Temporal lobe (tissue), 2 donors: ENCODE measurements around a stretch of chr7.

DNA sequence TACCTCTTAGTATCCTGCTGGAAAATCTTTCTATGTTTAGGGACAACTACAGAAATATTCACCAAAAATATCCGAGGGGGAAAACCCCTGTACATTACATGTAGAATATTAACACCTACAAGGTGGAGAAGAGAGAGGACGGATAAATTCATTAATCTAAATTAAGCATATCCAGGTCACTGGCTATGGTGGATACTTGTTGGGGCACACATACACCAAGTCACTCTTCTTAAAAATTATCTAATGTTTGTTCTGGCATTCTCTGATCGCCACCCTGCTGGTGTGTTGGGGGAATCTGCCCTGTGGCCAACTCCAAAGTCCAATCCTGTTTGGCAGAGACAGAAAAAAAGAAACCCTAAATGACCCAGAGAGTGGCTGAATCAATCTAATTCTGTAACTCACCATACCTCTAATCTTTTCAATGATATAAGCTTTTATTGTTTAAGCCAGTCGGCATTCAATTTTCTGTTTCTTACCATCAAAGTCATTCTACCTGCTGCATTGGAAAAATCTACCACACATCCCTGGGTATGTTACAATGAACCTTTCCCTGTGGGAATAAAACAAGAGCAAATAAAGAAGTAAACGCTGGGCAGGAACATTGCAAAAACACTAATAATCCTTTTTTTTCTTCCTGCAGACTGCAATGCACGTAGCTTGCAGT, 34.3 kb downstream of the ELMO1 start:
- RAMPAGE, long total RNA, result no peak

DNA sequence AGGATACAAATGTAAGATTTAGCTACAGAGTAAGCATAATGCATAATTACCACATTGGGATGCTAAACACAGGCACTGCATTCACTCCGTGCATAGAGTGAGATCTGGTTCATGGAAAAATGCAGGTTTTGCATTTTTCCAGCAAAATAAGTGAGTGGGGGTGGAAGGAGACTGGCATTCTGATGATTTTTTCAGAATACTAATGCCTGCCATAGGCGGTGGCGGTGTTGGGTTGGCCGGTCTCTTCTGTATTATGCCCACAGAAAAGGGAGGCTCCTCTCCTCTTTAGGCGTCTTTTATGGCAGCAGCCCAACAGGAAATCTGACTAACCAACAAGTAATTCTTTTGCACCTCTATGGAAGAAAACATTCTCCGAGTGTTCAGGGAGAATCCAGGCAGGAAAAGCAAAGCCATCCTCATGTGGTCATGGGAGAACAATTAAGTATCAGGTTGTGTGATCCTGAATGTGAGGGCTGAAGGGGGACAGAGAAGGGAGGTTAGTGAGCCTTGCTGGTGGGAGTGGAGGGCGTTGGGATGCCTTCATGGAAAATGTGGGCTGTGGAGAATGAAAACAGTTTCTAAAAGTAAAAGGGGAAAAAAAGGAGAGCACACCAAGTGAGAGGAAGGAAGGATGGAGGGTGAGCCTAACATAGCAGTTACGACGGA, 32.0 kb upstream of the ELMO1 start:
- RAMPAGE, long total RNA, result no peak

GRCh38 chr7:37513937-37514597, 65.4 kb upstream of the ELMO1 start:
- RAMPAGE, long total RNA, result no peak

- RAMPAGE, long total RNA, result no peak
These were observed 96.5 kb downstream of the STARD3NL start for GRCh38 chr7:38274488-38275039.

DNA sequence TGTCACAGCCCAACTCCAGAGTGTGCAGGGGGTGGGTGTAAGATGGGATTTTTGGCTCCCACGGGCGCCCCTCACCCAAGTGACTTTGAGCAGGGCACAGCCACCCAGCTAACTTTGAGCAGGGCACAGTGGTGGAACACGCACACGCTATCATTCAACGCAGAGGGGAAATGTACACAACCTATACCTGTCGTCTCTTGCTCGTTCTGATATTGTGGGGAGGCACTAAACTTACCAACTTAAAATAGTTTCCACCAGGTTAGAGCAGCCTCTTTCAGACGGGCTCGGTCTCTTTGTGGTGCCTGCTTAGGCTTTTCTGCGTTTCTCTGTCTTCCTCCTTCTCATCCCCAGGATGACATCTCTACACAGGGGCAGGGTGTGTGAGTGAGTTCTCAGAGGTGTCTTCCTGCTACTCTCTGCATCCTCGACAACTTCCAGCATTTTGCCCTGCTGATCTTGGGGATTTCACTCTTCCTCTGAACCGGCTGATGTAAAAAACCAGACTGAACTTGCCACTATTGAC, 126.4 kb downstream of the STARD3NL start:
- RAMPAGE, long total RNA, result no peak

DNA sequence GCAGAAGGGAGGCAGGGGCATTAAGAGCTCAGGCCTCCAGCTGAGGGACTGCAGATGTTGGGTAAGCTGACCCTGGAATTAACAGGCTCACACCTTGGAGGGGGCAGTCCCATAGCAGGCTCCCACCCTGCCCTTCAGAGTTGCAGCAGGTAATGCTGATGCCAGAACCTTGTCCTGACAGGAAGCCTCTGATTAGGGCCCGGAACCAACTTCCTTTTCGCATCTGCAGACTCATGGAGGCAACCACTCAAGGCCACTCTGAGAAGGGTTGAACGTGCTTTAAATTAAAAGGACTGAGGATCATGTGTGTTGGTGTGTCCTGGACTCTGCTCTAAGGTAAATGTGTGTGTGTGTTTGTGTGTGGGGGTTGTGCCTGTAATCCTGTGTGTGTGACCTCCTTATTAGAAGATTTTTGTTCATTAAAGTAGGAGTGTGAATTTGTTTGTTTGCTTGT, 181.3 kb downstream of the STARD3NL start:
- RAMPAGE, long total RNA, result no peak

DNA sequence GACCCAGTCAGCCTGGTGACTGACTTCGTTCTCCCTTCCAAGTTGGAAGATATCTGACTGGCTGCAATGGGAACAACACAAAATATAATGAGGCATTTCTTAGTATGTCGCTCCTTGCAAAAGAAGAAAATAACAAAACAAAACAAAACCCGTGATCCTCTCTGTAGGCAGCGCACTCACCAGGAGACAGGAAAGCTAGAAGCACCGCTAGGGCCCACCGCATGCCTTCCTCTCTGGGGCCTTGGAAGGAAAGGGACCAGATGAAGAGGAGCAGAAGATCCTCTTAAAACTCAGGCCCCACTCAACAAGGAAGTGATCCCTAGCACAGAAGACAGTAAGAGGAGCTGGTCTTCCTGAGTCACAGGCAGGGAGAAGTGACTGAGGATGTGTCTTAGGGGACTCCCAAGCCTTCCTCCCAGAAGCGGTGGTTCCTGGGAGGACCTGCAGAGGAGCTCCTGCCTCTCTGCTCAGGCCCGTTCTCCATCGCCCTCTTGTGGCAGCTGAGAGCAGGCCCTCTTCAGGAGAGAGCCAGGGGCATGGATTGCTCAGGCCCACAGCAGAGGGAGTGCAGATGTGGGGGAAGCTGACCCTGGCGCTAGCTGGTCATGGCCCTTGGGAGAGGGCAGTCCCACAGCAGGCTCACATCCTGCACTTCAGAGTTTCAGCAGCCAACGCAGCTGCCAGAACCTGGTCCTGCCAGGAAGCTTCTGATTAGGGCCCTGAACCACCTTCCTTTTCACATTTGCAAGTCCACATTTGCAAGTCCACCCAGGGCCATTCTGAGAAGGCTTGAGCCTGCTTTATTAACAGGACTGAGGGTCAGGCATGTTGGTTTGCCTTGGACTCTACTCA, 190.0 kb downstream of the STARD3NL start:
- RAMPAGE, long total RNA, result no peak

GRCh38 chr7:38978349-38979048, 790 bp downstream of the POU6F2 start:
- RAMPAGE, long total RNA, result no peak

DNA sequence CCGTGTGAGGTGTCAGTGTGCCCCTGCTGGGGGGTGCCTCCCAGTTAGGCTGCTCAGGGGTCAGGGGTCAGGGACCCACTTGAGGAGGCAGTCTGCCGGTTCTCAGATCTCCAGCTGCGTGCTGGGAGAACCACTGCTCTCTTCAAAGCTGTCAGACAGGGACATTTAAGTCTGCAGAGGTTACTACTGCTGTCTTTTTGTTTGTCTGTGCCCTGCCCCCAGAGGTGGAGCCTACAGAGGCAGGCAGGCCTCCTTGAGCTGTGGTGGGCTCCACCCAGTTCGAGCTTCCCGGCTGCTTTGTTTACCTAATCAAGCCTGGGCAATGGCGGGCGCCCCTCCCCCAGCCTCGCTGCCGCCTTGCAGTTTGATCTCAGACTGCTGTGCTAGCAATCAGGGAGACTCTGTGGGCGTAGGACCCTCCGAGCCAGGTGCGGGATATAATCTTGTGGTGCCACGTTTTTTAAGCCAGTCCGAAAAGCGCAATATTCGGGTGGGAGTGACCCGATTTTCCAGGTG, 35.1 kb downstream of the POU6F2 start:
- RAMPAGE, long total RNA, result no peak

- RAMPAGE, long total RNA, result no peak
These were observed 36.9 kb downstream of the POU6F2 start for GRCh38 chr7:39014657-39015023.

DNA sequence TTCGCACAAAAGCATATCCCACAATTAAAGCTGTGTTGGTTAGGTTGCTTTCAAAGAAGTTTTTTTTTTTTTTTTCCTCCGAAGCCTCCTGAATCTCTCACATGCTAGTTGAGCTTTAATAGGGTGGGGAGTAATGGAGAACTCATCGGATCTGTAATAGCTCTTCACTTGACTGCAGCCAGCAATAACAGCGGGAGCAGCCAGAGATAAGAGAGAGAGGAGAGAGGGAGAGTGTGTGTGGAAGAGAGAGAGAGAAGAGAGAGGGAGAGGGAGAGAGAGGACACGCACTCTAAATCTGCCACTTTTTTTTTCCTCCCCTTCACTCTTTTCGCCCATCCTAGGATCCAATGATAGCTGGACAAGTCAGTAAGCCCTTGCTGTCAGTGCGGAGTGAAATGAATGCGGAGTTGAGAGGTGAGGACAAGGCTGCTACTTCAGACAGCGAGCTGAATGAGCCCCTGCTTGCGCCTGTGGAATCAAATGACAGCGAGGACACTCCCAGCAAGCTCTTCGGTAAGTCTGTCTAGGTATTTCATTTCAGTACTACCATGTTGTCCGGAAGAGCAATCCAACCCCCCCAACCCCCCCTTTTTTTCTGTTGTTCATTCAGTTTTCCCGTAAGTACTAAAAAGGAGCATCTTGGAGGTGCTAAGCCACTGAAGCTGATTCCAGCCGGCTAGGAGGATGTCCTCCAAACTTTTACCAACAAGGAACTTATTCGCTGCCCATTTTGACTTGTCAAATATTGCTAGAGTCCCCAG, 108.0 kb downstream of the POU6F2 start:
- RAMPAGE, long total RNA, result start-site peak on the plus strand centred at position 253 of the sequence, 34 bp wide, 5 and 49 reads in 2 replicates

- RAMPAGE, long total RNA, result no peak
These were observed 97.4 kb downstream of the RALA start for GRCh38 chr7:39720636-39721335.

DNA sequence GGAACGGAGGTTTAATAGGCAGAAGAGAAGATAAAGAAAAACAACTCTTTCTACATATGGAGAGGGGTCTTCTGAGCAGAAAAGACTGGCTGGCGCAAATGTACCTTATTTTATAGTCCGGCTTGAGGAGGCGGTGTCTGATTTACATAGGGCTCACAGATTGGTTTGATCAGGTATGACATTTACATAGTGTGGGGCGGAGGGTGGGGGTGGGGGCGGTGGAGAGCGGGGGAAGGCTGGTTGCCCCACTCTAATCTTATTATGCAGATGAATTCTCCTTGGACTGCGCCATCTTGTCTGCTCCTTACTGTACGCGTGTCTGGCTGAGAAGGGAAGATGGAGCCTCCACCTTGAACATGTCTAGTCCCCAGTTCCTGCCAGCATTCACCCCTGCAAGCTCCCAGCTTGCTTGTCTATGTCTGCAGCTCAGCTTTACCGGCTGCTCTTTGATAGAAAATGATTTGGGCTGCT, 98.7 kb downstream of the RALA start:
- RAMPAGE, long total RNA, result no peak

GRCh38 chr7:39833076-39833618, 116.9 kb upstream of the CDK13 start:
- RAMPAGE, long total RNA, result no peak

GRCh38 chr7:39948960-39949303, 1.1 kb upstream of the CDK13 start:
- RAMPAGE, long total RNA, result no peak

GRCh38 chr7:39972377-39972645, 22.3 kb downstream of the CDK13 start:
- RAMPAGE, long total RNA, result no peak

DNA sequence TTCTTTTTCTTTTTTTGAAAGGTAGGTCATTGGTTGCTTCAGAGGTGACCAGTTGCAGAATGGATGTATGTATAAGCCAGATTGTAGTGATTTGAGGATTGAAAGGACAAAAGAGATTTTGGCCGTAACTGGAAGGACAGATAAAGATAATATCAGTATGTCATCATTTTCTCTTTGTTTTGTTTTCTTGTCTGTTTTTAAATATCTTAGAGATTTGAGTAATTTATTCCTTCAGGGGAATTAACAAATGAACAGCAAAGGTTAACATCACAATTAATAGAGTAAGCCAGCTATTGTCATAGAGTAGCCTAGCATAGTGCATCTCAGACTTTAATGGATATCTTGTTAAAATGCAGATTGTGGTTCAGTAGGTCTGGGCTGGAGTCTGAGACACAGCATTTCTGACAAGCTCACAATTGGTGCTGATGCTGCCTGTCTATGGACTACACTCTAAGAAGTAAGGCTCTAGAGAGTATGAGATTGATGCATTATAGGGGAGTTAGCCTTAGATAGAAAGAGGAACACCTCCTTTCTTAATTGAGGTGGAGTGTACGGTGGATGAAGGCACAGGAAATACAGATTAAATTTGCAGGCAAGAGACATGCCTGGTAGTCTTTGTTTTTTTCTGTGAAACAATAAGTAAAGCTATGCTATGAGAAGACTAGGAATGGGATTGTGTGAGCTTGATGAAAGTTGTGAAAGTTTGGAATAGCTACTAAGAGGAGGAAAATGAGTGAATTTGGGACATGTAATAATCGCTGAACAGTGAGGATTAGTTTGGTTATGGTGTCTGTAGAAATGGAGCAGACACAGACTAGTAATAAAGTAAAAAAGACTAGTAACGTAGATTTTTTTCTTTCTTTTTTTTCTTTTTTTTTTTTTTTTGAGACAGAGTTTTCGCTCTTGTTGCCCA, 28.5 kb downstream of the CDK13 start:
- RAMPAGE, long total RNA, result no peak

DNA sequence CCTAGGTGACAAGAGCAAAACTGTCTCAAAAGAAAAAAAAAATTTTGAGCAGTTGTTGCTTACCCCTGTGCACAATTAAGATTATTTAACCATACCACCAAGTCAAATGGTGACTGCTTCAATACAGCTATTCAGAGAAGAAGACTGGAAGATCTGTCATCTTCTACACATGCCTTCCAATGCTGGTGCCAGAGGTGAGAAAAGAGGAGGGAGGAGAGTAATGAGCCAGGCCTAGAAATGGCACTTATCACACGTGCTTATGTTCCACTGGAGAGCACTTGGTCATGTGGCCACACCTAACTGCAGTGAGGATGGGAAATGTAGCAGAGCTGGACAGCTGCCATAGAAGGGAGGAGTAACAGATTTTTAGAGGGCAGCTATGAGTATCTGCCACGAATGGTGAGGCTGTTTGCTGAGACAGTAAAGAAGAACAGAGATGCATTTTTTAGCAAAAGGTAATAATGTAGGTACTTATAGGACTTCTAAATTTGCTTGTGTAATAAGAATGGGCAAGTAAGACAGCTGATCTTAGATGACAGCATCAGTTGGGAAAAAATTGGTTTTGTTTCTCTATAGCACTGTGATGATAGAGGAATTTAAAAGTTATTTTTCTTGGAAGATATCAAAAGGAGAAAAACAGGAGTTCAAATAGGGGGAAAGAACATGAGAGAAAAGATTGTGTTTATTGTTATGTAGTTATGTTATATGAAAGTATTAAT, 77.0 kb downstream of the MPLKIP start:
- RAMPAGE, long total RNA, result no peak

- RAMPAGE, long total RNA, result no peak
These were observed 302.8 kb downstream of the SUGCT start for GRCh38 chr7:40437499-40438095.

- RAMPAGE, long total RNA, result no peak
These were observed 680.7 kb downstream of the SUGCT start for GRCh38 chr7:40815423-40815935.